Right lobe of liver (tissue), 4 donors: Measurements from ENCODE around the gene CTSE.

GRCh38 chr1:205350458-205351363 is 6.0 kb downstream of the KLHDC8A start:
- PRO-cap, 4 experiments, result no peak in any of the 4 experiments
- RAMPAGE, long total RNA, 2 experiments, result no peak in any of the 2 experiments

DNA sequence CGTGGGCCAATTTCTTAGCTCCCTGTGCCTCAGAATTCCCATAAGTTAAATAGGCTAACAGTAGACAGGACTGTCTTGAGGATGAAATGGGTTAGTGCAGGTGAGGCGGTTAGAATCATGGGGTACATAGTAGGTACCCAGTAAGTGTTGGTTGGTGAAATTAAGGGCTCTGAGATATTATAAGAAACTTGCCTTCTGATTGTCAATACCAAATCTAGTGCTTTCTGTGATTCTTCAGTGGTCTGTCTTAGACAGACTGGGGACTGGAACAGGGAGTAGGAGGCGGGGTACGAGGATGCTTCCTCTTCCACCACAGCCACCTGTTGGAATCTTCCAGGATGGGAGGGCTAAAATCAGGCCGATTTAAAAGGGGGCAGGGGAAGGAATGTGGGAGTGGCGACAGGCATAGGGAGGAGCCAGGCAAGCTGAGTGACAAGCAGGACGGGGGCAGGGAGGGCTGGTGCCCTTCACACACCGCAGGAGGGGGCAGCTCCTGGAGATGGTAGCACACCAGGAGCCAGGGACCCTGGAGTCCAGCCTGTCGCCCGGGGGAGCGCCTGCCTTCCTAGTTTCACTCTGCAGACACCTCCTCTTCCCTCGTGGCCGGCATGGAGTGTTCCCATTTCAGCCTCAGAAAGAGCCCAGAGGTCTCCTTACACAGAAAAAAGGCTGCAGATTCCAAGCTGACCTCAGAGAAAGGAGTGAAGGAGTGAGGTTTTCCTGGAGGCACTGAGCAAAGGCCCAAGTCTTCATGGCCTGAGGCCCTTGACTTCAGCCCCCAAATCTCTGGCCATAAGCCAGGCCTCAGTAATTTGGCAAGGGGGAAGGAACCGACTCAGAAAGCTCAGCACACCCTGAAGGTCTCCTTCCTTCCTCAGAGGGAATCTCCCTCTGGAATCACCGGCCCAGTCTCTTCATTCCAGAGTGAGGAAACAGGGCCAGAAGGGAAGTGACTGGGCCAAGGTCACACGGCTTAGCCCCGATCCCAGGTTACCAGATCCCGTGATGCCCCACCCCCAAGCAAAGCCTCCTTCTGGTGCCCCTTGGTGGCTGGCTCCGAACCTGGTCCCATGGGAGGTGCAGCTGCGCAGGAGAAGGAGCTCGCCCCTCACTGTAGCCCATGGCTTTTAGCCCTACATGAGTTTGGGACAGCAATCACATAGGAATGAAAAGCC is 8.3 kb downstream of the BLACAT1 start:
- PRO-cap, 4 experiments, result peak in 1 of 4 experiments; most common plus-strand start position 94 of the sequence (in 1)
- RAMPAGE, long total RNA, 2 experiments, result no peak in any of the 2 experiments

- PRO-cap, 4 experiments, result peak in 1 of 4 experiments; most common plus-strand start chr1:205520081 (in 1)
- RAMPAGE, long total RNA, 2 experiments, result no peak in any of the 2 experiments
These were observed 15.3 kb downstream of the CDK18 start for GRCh38 chr1:205519823-205520203.

- PRO-cap, 4 experiments, result no peak in any of the 4 experiments
- RAMPAGE, long total RNA, 2 experiments, result no peak in any of the 2 experiments
These were observed 13.4 kb downstream of the MFSD4A start for GRCh38 chr1:205581944-205582788.

GRCh38 chr1:205591518-205592562 is 23.0 kb downstream of the MFSD4A start:
- PRO-cap, 4 experiments, result peak in 4 of 4 experiments; most common plus-strand start chr1:205592037 (in 4); most common minus-strand start chr1:205591892 (in 1)
- RAMPAGE, long total RNA, 2 experiments, result no peak in any of the 2 experiments

DNA sequence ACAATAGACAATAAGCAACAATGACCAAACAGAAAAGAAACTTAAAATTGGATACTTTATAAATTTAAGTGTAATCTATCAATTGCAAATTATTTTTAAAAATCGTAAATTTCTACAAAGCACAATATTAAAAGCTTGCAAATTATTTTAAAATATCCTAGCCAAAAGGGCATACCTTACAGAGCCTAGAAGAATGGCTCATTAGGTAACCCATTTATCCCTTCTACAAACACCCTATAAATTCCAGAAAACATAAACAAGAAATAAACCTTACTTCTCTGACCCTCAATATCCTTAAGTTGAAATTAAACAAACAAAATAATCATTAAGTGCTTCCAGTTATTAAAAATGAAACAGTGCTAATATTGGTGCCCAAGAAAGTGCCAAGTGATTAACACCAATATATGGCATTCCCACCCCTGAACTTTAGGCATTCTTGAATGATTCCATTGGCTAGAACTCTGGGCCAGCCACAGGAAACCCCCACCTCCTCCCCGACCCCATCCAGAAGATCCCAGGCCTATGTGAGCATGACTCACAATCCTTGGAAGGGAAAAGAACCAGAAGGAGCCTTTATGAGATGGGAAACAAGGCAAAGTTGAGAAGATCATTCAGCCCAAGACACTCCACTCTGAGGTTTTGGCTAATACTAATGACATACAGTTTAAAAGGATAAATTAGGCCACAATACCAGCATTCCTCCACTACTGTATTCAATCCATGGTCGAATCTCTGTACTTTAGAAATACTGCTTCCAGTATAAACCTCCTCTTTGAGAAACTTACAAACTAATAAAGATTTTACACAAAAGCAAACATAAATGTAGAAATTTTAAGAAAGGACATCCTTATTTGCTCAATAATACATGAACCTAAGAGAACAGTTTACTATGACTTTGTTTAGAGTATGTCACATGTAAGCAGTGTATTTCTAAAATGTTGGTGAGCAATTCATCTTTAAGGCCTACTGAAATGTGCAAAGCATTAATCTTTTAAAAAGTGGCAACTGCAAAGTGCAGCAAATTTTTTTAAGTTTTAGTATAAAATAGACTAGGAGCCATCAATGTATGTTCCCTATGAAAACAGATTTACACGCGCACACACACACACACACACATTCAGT is 21.8 kb downstream of the ELK4 start:
- PRO-cap, 4 experiments, result no peak in any of the 4 experiments
- RAMPAGE, long total RNA, 2 experiments, result no peak in any of the 2 experiments

DNA sequence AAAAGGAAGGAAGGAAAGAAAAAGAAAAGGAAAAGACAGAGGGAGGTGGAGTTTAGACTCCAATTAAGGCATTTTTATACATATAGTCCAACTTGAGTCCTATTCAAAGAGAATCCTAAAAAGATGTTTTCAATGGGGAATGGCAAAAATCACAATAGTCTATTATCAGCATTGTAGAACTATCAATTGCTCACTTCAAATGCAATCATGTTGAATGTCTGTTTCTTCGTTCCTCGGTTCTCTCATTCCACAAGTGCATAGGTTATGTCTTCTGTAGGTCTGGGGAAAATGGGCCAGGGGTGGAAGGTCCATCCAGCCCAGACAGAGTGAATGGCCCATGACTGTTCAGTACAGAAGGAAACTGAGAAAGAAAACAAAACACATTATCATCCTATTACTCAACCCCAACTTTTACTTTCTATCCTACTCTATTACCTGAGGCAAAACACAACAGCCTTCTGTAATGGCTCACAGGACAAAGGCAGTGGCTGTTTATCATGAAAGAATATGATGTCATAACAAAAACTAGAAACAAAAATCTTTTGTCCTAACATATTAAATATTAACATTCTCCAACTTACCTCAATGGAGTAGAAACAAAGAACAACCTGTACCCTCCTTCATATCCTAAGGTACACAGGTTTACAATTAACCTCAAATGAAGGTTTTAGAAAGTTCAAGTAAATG is 15.4 kb downstream of the ELK4 start:
- PRO-cap, 4 experiments, result no peak in any of the 4 experiments
- RAMPAGE, long total RNA, 2 experiments, result no peak in any of the 2 experiments

GRCh38 chr1:205630033-205630583 is 1.7 kb downstream of the ELK4 start:
- PRO-cap, 4 experiments, result no peak in any of the 4 experiments
- RAMPAGE, long total RNA, 2 experiments, result no peak in any of the 2 experiments

DNA sequence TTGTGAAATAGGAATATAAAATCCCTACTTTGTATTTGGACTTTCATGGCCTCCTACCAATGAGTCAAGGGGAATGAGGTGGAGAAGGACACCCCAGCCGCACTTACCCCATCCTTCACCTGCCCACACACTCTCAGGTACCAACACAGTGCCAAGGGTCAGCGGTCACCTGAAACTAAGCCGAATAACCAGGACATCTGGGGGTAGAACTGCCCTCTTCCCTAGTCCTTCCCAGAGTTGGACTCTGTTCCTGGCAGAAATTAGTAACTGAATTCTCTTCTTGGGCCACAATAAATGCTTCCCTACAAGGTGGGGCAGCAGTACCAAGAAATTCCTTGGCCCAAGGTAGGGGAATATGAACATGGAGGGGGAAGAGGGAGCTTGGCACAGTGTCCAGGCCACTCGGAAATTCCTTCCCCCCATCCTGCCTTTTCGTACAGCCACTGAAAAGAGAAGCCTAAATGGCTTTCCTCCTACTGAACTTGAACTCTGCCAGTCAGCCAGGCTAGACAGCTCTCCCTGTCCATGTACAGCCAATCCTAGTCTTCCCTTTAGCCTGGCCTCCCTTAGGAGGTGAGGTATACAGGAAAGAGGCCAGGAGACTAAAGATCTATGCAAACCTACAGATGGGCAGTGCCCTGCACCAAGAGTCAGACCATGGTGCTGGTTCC is 7.2 kb downstream of the SLC45A3 start:
- PRO-cap, 4 experiments, result no peak in any of the 4 experiments
- RAMPAGE, long total RNA, 2 experiments, result no peak in any of the 2 experiments

- PRO-cap, 4 experiments, result peak in 3 of 4 experiments; most common plus-strand start chr1:205676225 (in 2); most common minus-strand start chr1:205676125 (in 2)
- RAMPAGE, long total RNA, 2 experiments, result no peak in any of the 2 experiments
These were observed 4.4 kb downstream of the SLC45A3 start for GRCh38 chr1:205675786-205676417.

DNA sequence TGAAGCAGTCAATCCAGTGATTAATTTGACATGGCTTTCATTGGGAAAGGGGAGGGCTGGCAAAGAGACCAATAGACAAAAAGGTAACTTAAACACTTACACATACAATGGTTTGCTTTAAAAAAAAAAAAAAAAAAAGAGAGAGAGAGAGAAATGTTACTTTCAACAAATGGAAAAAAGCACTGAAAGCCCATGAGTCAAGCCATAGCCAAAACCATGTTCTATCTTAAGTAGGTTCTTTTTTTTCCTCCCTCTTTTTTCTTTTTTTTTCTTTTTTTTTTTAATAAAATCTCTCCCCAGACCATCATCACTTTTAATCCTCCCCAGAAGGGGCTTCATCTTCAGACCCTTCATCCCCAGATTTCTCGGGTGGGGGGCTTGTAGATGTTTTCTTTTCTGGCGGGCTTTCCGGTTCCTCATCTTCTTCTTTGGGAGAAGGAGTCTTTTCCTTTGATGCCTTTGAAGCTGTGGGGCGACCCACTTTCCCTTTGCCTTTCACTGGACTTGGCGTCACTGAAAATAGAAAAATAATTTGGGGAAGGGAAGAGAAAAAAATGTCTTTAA is 31.9 kb downstream of the NUCKS1 start:
- PRO-cap, 4 experiments, result no peak in any of the 4 experiments
- RAMPAGE, long total RNA, 2 experiments, result no peak in any of the 2 experiments

DNA sequence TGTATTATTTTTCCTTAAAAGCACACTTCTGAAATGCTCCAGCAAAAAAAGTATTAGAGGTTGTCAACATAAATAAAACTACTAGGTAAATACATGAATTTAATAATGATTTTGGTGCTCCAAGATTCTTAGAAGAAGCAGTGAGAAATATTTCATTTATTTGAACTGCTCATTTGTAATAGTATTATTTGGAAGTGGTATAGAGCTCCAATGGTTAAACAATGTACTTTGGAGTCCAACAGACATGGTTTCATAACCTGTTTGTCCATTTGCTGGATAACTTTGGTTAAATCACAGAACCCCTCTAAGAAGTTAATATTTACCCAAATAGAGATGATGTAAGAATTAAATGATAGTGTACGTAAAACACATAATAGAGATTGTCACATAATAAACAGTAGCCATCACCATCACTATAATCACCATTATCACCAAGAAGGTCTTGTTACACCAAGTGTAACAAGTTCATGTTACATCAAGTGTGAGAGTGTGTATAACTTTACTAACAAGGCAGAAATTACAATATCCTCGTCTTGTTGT is 23.5 kb downstream of the NUCKS1 start:
- PRO-cap, 4 experiments, result peak in 2 of 4 experiments; most common plus-strand start position 388 of the sequence (in 2); most common minus-strand start position 223 of the sequence (in 2)
- RAMPAGE, long total RNA, 2 experiments, result no peak in any of the 2 experiments

DNA sequence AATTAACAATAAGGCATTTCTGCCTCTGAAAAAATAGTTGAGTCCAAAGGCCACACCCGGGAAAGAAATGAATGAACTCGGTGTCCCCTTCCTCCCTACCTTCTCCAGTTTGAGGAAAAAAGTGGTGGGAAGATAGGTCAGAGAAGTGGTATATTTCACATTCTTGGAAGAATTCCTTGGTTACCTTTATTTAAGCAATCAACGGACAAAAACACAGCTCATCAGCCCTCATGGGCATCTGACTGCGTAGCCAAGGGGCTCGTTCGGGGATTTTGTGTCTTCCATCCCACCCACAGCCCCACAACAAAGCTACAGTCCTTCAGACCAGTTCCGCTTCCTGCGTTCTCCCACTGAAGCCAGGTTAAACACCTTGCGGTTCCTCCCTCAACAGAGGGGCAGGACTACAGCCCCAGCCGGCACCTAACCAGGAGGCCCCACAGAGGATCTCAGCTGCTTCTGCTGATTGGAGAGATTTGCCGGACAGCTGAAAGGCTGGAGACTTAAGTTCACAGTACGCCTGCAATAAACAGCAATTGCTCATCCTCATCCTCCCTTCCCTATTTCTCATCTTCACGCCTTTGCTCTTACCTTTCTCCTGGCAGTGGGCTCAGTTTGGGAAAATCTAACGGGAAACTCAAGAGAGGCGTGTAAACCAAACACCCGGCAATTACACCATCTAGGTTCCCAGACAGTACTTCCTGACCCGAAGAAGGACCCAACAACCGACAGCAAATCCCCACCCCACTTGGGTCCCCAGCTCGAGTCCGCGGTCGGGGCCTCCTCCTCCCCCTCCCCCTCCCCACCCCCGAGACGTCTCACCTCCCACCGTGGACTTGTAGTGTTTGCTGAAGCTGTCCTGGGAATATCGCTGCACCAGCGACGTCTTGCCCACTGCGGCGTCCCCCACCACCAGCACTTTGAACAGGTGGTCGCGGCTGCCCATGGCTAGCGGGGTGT is 990 bp downstream of the RAB29 start:
- PRO-cap, 4 experiments, result peak in 2 of 4 experiments; most common plus-strand start position 694 of the sequence (in 1)
- RAMPAGE, long total RNA, 2 experiments, result no peak in any of the 2 experiments

DNA sequence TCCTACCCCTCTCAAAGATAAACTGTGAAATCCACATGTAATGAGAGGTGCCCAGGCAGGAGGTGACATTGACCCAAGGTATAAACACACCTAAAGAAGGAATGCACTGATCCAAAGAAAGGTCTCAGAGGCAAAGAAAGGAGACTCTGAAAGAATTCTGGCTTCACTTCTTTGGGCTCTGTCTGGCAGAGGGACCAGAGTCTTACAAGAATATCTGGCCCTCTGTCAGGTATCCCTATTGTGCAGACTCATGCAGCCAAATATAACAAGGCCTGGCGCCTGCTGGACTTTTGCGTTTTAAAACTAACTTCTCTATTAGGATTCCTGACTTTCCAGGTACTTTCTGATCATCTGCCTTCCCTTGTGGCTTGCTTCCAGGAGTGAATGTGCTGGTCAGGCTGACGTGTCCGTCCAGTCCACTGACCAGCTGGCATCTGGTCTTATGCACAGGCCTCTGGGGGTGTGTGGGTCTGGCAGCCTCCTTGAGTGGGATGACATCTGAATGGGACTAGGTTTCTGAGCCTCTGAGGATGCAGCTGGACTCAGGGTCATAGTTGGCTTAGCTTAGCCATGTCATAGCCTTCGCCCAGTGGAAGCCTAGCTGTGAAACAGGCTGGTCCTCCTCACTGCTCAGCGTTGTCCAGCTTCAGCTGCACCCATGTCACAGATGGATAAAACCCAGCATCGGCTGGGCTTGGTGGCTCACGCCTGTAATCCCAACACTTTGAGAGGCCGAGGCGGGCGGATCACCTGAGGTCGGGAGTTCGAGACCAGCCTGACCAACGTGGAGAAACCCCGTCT is 8.7 kb upstream of the RAB29 start:
- PRO-cap, 4 experiments, result peak in 2 of 4 experiments; most common minus-strand start position 305 of the sequence (in 2)
- RAMPAGE, long total RNA, 2 experiments, result no peak in any of the 2 experiments

- PRO-cap, 4 experiments, result no peak in any of the 4 experiments
- RAMPAGE, long total RNA, 2 experiments, result no peak in any of the 2 experiments
These were observed 12.1 kb upstream of the RAB29 start for GRCh38 chr1:205787278-205787894.

DNA sequence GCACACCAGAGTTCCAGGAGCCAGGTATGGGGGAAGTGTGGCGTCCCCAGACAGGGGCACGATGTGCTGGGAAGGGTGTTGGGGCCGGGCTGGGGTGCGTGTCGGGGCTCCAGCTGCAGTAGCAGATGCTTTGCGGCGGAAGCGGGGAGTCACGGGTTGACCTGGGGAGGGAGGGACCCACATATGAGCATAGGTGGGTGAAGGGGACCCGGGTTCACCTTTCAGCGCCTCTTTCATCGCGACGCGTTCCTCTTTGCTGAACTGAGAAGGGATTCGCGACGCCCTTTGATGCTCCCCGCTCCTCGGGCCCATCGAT is 288 bp downstream of the PM20D1 start:
- PRO-cap, 4 experiments, result no peak in any of the 4 experiments
- RAMPAGE, long total RNA, 2 experiments, result no peak in any of the 2 experiments

GRCh38 chr1:205857770-205858488 is 8.0 kb upstream of the PM20D1 start:
- PRO-cap, 4 experiments, result no peak in any of the 4 experiments
- RAMPAGE, long total RNA, 2 experiments, result no peak in any of the 2 experiments

GRCh38 chr1:206023478-206024286 is at the start of gene CTSE:
TSS of gene CTSE (minus strand) at chr1:206023895.
- PRO-cap, 4 experiments, result no peak in any of the 4 experiments
- RAMPAGE, long total RNA, 2 experiments, result no peak in any of the 2 experiments

- PRO-cap, 4 experiments, result no peak in any of the 4 experiments
- RAMPAGE, long total RNA, 2 experiments, result no peak in any of the 2 experiments
These were observed 4.4 kb upstream of the RHEX start for GRCh38 chr1:206048438-206049135.

GRCh38 chr1:206050643-206051553 is 2.1 kb upstream of the RHEX start:
- PRO-cap, 4 experiments, result no peak in any of the 4 experiments
- RAMPAGE, long total RNA, 2 experiments, result no peak in any of the 2 experiments